Keratinocyte (primary cell): ENCODE measurements around a stretch of chr18.

DNA sequence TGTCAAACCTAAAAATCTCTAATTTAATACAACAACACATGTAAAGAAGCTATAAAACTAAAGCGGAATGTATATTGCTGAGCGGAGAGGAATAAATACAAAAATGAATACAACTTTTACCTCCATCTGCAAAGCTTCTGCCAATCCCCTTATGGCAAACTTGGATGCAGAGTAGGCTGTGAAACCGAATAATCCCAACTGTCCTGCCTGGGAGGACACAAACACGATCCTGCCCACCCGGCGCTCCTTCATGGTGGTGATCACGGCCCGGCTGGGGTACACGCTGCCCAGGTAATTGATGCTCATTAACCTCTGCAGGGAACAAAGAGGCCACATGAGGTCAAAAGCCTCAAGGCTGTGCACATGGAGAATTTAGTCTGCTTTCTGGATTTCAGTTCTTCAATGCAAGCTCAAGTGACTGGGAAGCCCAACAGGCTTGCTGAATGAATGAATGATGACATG, 16.2 kb downstream of the KDSR start:
CAGE:
- cytosol, long polyA minus RNA, result no peak
- cytosol, long polyA plus RNA, result no peak
- long polyA plus RNA, result no peak
- nucleus, long polyA minus RNA, result no peak
- nucleus, long polyA plus RNA, result no peak

DNA sequence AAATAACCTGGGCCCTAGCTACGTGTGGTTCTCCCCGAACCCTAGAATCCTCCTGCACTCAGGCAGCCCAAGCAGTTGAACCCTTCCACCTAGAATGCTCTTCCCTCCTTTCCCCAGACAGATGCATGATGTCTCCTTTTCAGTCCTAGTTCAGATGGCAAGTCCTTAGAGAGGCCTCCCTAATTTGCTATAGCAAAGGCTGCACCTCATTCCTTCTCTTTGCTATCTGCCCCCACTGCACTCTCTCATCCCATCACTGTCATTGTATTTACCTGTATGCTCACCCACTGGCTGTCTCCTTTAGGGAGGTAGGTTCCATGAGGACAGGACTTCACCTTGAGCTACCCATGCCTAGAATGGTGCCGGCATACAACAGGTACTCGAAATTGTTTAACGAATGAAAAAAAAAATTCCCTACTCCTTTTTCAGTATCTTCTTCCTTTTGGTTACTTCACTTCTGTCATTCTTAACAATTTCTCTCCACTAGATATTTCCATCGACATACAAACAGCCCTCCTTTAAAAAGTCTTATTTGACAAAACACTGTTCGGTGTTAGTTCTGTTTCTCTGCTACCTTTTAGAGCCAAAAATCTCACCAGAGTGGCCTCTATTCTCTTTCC, 5.5 kb downstream of the VPS4B start:
CAGE:
- cytosol, long polyA minus RNA, result no peak
- cytosol, long polyA plus RNA, result no peak
- long polyA plus RNA, result no peak
- nucleus, long polyA minus RNA, result no peak
- nucleus, long polyA plus RNA, result no peak

DNA sequence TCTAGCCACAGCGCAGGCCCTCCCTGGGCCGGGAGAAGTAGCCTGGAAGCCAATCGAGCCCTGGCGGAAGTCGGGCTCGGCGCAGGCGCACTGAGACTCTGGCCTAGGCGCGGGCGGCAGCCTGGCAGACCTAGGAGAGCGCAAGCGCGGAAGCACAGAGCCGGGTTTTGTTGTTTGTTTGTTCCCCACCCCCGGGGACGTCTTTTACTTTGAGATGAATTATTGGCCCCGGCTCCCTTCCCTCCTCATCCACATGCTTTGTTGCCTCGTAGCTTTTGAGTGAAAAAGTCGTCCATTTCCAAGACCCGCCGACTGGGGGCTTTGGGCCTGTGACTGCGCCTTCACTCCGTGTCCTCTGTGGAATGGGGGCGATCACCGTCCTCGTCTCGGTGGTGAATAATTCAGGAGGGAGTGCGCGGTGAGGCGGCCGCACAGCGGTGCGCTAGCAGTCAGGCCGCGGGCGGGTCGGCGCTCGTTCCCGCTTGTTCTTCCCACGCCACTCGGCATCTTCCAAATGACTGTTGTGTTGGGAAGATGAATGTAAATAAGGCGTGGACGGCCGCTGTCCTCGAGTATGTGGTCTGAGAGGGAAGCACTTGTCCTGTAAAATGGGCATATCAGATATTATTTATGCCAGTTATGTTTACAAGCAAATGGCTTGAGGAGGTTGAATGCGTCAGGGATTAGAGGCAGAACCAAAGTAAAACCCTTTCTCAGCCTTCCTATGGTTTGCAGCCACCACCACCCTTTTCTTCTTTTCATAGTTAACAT, 463 bp upstream of the VPS4B start:
CAGE:
- cytosol, long polyA minus RNA, result no peak
- cytosol, long polyA plus RNA, result no peak
- long polyA plus RNA, result no peak
- nucleus, long polyA minus RNA, result no peak
- nucleus, long polyA plus RNA, result no peak

DNA sequence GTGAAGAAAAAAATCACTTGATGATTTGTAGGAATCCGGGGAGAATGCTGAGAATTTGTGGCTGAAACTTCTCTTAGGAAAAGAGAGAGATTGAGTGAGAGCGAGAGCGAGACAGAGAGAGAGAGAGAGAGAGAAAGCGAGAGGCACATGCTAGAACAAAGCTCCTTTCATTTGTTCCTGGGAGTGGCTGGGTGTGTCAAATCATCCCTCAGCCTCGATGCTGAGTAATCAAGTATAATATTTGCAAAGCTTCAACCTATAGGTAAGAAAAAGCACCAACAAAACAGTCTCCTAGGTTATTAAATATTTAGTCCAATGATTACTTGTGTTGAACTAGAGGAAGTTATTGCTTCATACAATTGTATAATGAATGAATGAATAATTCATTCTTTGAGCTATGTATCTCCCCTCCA, 4.3 kb upstream of the SERPINB5 start:
CAGE:
- cytosol, long polyA minus RNA, result no peak
- cytosol, long polyA plus RNA, result no peak
- long polyA plus RNA, result no peak
- nucleus, long polyA minus RNA, result no peak
- nucleus, long polyA plus RNA, result no peak

DNA sequence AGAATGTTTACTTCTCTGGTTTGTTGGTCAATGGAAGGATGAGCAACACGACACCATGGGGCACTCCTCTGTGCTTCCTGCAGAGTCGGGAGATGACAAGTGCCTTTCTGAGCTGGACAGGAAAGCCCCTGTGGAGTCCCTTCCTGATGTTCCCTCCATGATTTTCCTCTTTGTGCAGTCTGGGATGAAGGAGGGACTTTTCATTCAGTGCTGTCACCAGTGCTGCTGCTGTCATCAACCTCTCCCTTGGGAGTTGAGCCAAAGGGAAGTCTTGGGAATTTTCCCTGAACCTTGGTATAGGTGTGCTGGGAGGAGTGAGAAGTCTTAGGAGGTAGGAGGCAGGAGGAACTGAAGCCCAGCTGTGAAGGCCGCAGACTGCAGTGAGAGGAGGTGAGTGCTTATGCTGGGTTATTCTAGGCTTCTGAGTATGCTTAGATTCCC, 22.5 kb upstream of the SERPINB7 start:
CAGE:
- cytosol, long polyA minus RNA, result no peak
- cytosol, long polyA plus RNA, result no peak
- long polyA plus RNA, result no peak
- nucleus, long polyA minus RNA, result no peak
- nucleus, long polyA plus RNA, result no peak

DNA sequence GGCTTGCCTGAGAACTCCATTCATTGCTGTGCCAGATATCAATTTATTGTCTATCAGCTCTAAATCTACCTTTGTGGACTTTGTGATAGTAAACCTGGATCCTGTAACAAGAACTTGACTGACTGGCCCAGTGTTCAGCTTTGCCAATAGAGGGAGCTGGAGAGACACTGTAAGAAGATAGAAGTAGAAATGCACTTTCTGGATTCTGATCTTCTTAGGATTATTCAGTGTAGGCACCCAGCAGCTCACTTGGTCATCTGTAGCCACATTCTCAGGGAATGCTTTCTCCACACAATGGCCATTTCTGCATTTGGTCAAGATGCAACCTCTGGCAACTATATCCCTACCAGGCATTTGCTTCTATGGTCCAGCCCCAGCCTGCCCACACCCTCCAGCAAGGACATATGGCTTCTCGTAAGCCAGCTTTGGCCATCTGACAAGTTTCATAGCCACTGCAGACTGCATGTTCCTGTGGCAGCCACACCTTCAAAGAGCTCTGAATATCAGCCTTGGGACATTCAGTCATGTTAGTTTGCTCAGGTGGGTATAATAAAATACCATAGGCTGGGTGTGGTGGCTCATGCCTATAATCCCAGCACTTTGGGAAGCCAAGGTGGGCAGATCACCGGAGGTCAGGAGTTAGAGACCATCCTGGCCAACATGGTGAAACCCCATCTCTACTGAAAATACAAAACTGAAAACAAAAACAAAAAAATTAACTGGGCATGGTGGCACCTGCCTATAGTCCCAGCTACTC, 6.0 kb upstream of the SERPINB8 start:
CAGE:
- cytosol, long polyA minus RNA, result no peak
- cytosol, long polyA plus RNA, result no peak
- long polyA plus RNA, result no peak
- nucleus, long polyA minus RNA, result no peak
- nucleus, long polyA plus RNA, result no peak

CAGE:
- cytosol, long polyA minus RNA, result no peak
- cytosol, long polyA plus RNA, result no peak
- long polyA plus RNA, result no peak
- nucleus, long polyA minus RNA, result no peak
- nucleus, long polyA plus RNA, result no peak
Observed at GRCh38 chr18:64992655-64993035, 758.2 kb upstream of the CDH7 start.

DNA sequence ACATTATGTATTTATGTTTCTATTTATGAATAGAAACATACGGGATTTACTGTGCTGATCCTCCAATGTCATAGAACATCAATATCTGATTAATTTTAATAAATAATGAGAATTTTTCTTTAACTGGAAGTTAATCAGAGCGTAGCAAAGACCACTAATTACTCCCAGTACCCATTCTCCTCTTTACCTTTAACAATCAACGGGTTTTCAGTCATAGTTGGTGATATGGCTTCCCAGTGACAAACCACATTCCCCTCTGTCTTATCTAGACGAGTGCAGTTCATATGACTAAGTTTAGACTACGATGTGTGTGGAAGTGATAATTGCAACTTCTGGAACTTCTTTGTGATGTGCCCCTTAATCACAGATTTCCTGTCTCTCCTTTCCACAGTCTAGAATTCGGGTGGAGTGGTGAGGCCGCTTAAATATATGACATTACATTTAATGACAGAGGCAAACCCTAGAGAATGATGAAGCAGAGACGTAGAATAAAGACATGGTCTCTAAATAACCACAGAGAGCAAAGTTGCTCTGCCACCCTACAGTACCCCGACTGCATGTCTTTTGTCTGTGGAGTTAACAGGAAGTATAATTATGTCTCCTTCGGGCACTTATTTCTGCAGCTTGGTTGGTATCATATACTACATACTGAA, 693.3 kb upstream of the CDH7 start:
CAGE:
- cytosol, long polyA minus RNA, result no peak
- cytosol, long polyA plus RNA, result no peak
- long polyA plus RNA, result no peak
- nucleus, long polyA minus RNA, result no peak
- nucleus, long polyA plus RNA, result no peak

DNA sequence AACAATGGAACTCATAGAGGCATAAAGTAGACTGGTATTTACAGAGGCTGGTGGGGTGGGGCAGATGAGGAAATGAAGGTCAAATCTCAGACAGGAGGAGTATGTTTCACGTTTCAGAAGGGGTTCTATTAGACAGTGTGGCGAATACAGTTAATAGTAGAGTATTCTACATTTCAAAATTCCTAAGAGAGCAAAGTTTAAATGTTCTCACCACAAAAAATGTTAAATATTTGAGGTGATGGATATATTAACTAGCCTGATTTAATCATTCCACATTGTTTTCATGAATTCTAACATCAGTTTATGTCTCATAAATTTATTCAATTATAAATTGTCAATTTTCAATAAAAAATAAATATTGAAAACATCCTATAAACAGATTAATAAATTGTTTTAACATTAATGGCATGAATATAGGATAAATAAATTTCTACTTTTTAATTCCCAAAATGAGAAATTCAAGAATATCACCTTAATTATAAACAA, 4.5 kb downstream of the CDH19 start:
CAGE:
- cytosol, long polyA minus RNA, result no peak
- cytosol, long polyA plus RNA, result no peak
- long polyA plus RNA, result no peak
- nucleus, long polyA minus RNA, result no peak
- nucleus, long polyA plus RNA, result no peak

CAGE:
- cytosol, long polyA minus RNA, result no peak
- cytosol, long polyA plus RNA, result no peak
- long polyA plus RNA, result no peak
- nucleus, long polyA minus RNA, result no peak
- nucleus, long polyA plus RNA, result no peak
Observed at GRCh38 chr18:67077194-67077579, 439.3 kb downstream of the DSEL start.

DNA sequence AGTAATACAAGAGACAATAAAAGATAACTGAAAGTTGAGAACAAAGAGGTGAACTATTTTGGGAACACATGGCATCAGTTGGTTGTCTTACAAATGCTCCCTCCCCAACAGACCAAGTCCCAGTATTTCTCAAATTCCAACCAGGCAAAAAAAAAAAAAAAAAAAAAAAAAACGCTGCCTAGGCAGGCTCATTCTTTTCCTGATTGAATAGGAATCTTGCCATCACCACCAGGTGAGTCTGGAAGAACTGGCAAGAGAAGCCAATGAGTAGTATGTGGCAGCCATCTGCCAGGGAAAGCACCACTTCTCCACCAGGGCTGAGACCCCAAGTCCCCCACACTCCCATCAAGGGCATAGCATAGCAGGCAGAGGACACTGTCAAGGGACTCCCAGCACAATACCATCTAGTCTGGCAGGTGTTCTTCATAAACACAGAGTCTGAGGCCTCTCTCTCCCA, 538.0 kb upstream of the DSEL start:
CAGE:
- cytosol, long polyA minus RNA, result no peak
- cytosol, long polyA plus RNA, result no peak
- long polyA plus RNA, result no peak
- nucleus, long polyA minus RNA, result no peak
- nucleus, long polyA plus RNA, result no peak

CAGE:
- cytosol, long polyA minus RNA, result no peak
- cytosol, long polyA plus RNA, result no peak
- long polyA plus RNA, result no peak
- nucleus, long polyA minus RNA, result no peak
- nucleus, long polyA plus RNA, result no peak
Observed at GRCh38 chr18:68840897-68841419, 43.1 kb downstream of the CCDC102B start.

DNA sequence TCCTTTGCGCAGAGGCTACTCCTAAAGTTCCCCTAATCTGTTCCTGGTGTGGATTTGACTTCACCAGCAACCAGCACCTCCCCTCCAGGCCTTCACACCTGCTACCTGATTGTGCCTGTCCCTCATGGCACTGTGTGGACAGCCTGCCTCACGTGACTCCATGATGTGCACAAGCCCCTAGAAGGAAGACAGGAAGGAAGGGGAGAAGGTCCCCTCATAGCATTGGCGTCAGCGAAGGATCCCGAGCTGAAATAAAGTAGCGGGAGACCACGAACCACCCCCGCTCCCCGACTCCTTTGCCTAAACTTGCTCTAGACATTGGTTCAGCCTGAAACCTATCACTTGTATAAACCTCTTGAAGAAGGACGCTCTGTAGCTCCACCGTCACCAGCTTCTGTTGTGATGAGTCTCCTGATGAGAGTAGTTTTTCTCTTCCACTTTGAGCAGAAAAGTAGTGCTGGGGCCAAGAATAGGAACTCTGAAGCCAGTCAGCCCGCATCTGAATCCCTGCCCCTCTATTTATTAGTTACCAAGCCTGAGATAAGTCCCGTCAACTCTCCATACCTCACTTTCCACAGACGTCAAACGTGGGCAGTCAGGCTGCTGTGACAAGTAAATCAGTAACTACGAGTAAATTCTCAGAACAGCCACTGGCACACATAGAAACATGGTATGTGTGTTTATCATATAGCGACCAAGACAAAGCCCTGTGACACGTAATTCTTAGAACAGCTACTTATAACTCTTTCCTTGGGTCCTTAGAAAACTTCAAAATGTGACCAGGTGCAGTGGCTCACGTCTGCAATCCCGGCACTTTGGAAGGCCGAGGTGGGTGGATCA, 61.8 kb downstream of the CD226 start:
CAGE:
- cytosol, long polyA minus RNA, result no peak
- cytosol, long polyA plus RNA, result no peak
- long polyA plus RNA, result no peak
- nucleus, long polyA minus RNA, result no peak
- nucleus, long polyA plus RNA, result no peak

GRCh38 chr18:69934668-69935176, 13.0 kb downstream of the CD226 start:
CAGE:
- cytosol, long polyA minus RNA, result no peak
- cytosol, long polyA plus RNA, result no peak
- long polyA plus RNA, result no peak
- nucleus, long polyA minus RNA, result no peak
- nucleus, long polyA plus RNA, result no peak

DNA sequence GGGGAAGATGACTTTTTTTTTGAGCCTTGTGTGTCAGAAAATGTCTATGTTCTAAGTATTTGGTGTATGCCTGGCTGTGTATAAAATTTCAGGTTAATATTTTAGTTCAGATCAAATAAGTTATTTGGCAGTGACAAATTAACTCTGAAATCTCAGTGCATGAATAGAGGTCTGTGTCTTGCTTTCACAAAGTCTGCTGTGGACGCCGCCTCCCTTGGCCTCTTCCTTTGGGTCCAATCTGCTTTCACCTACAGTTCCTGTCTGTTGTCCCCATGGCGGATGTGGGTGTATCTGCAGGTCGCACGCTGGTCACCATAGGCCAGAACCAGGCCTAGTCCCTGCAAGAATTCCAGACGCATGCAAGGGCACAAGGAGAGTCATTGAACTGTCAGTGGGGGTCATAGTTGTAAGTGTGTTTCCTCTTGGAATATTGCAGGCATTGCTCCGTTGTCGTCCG, 7.4 kb downstream of the SOCS6 start:
CAGE:
- cytosol, long polyA minus RNA, result no peak
- cytosol, long polyA plus RNA, result no peak
- long polyA plus RNA, result no peak
- nucleus, long polyA minus RNA, result no peak
- nucleus, long polyA plus RNA, result no peak

DNA sequence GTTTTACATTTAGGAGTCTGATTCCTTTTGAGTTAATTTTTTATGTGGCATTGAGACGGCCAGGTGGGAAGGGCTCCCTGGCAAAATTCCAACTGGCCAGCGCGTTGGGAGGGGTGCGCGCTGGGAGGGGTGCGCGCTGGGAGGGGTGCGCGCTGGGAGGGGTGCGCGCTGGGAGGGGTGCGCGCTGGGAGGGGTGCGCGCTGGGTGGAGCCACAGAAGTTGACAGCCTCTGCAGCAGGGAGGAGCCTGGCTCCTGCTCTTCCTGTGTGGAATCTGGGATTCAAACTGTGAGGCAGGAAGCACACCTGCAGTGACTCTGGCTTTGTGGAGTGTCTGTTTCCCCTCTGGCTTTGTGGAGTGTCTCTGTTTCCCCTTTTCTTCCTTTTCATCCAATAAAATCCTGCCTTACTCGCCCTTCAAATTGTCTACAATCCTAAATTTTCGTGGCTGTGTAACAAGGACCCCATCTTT, 147.9 kb upstream of the CBLN2 start:
CAGE:
- cytosol, long polyA minus RNA, result no peak
- cytosol, long polyA plus RNA, result no peak
- long polyA plus RNA, result no peak
- nucleus, long polyA minus RNA, result no peak
- nucleus, long polyA plus RNA, result no peak

CAGE:
- cytosol, long polyA minus RNA, result no peak
- cytosol, long polyA plus RNA, result no peak
- long polyA plus RNA, result no peak
- nucleus, long polyA minus RNA, result no peak
- nucleus, long polyA plus RNA, result no peak
Observed at GRCh38 chr18:72772267-72772590, 95.6 kb downstream of the NETO1 start.

CAGE:
- cytosol, long polyA minus RNA, result no peak
- cytosol, long polyA plus RNA, result no peak
- long polyA plus RNA, result no peak
- nucleus, long polyA minus RNA, result no peak
- nucleus, long polyA plus RNA, result no peak
Observed at GRCh38 chr18:74172131-74172661, 23.9 kb downstream of the TIMM21 start.

DNA sequence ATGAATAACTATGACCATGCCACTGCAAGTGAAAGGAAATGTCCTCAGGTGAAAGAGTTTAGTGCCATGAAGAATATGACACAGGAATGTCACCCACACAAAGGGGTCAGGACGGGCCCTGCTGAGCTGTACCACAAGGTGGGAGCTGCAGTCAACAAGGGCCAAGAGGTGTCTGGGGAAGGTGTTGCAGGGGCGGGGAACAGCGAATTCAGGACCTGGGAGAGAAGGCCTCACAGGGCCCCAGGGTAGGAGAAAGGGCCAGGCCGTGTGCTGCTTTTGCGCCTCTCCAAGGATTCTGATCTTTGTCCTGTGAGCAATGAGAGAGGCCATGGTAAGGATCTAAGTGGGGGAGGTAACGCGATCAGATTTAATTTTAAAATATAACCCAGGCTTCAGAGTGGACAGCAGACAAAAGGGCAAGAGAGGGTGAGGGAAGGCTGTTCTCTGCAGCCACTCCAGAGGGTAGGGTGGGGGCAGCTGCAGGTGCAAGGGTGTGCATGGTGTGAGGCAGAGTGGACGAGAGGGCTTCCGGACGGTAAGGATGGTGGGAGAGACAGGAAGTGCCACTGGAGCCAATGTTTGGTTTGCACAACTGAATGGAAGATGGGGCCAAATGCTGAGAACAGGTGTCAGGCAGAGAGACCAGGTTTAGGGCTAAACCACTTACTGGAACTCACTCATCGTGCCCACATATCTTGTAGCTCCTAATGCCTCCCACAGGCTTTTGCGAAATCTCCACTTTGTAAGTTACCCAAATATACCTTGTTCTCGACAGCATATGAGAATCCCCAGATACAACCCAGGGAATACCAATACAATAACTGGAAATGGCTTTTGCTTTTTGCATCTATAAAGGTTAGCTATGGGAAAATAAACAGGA, 23.4 kb downstream of the CYB5A start:
CAGE:
- cytosol, long polyA minus RNA, result no peak
- cytosol, long polyA plus RNA, result no peak
- long polyA plus RNA, result no peak
- nucleus, long polyA minus RNA, result no peak
- nucleus, long polyA plus RNA, result no peak

DNA sequence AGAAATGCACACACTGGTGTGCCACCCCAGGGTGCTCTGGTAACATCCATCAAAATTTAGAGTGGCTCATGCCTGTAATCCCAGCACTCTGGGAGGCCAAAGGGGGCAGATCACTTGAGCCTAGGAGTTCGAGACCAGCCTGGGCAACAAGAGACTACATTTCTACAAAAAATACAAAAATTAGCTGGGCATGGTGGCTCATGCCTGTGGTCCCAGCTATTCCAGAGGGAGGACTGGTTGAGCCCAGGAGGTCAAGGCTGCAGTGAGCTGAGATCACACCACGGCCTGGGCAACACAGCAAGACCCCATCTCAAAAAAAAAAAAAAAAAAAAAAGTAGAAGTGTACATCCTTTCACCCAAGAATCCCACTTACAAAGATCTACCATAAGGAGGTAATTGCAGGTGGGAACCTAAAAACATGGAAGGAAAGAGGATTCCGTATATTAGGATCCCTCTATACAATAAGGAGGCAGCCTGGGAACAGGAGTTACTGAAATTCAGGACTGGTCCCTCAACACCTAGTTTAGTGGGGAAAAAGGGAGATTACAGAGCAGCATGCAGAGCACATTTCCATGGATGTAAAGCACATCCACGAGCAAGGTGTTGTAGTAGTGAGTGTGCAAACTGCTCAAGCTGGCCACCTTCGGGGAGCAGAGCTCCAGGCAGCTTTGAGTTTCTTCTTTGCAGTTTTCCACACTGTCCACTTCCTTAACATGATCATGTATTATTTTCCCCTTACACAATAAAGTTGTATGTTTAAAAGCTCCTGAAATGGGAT, 6.0 kb downstream of the CYB5A start:
CAGE:
- cytosol, long polyA minus RNA, result no peak
- cytosol, long polyA plus RNA, result no peak
- long polyA plus RNA, result no peak
- nucleus, long polyA minus RNA, result no peak
- nucleus, long polyA plus RNA, result no peak